ENCODE data around the gene NKIRAS1.

- PRO-cap: unidirectional peak, plus-strand start at chr3:16377184
Observed at GRCh38 chr3:16377097-16377709, 112.2 kb downstream of the OXNAD1 start.

GRCh38 chr3:16377830-16378326 lies 112.9 kb downstream of the OXNAD1 start:
- PRO-cap: no peak

DNA sequence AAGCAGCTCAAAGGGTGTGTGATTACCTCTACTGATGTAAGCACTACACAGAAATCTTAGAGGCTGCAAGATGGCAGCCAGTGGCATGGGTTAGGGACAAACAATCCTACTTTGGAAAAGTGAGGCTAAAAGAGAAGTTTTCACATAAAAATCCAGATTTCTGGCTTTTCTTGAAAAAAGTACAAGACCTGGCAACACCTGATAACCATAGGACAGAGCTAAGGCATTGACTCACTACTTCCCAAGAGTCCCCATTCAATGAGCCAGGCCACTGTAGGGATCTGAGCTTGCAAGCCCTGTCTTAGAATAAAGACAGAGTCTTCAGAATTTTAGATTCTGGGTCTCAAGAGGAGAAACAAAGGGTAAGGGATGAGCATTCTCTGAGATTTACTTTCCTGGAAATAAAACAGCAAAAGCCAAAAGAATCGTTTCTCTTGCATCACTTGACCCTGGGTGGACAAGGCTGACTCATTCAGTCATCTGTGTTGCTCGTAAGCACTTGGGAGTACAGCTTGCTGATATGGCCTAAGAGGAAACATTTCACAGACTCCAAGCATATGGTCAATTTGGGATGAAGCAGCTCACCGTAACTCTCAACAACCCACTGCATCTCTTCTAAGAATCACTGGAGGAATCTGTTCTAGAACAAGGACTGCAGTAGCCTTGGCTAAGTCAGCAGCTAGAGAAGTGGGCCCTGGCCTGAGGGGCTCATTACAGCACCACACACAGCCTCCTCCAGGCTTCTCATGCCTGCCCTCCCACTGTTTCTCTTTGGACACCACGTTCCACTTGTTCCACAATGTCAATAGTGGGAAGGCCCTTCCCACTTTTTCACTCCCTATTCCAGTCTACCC lies 86.2 kb downstream of the RFTN1 start:
- PRO-cap: no peak

GRCh38 chr3:16515652-16516418 lies 2.3 kb upstream of the RFTN1 start:
- PRO-cap: no peak

GRCh38 chr3:16516419-16517001 lies 3.0 kb upstream of the RFTN1 start:
- PRO-cap: no peak

DNA sequence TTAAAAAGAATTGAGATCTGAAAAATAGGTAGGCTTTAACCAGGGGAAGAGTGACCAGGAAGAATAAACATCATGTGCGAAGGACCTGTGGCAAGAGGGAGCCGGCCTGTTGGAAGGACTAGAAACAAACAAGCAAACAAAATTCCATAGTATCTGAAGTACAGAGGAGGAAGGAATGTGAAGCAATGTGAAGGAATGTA lies 84.5 kb upstream of the PLCL2 start:
- PRO-cap: no peak

GRCh38 chr3:17300389-17300909 lies 415.7 kb downstream of the PLCL2 start:
- PRO-cap: no peak

- PRO-cap: no peak
Observed at GRCh38 chr3:18440499-18440900, 15.4 kb upstream of the SATB1 start.

DNA sequence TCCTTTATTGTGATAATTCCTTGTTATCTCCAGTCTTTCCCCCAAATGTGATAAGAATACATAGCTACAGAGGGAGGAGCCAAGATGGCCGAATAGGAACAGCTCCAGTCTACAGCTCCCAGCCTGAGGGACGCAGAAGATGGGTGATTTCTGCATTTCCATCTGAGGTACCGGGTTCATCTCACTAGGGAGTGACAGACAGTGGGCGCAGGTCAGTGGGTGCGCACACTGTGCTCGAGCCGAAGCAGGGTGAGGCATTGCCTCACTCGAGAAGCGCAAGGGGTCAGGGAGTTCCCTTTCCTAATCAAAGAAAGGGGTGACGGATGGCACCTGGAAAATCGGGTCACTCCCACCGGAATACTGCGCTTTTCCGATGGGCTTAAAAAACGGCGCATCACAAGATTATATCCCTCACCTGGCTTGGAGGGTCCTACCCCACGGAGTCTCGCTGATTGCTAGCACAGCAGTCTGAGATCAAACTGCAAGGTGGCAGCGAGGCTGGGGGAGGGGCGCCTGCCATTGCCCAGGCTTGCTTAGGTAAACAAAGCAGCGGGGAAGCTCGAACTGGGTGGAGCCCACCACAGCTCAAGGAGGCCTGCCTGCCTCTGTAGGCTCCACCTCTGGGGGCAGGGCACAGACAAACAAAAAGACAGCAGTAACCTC lies 91.0 kb upstream of the SATB1 start:
- PRO-cap: unidirectional peak, plus-strand start at position 252 of the sequence

DNA sequence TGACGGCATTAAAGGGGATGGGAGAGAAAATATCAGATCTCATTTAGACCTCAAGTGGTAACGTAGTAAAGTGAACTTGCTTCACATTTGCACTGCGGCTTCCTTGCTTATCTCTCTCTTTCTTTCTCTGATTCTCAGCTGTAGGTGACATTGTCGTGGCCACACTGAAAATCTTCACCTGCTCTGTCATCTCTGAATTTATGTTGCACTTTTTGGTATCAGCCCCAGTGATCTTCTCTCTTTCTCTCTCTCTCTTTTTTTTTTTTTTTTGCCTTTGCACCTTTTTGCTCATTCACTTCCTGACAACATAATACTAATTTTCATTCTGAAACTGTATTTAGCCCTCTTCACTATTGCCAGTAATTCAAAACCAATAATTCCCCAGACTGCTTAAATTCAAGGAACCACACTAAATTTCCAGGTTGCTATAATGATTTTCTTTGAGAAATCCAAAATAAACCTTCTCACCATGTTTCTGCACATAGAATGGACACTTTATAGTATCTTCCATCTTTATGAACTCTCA lies 254.2 kb upstream of the SATB1 start:
- PRO-cap: no peak

DNA sequence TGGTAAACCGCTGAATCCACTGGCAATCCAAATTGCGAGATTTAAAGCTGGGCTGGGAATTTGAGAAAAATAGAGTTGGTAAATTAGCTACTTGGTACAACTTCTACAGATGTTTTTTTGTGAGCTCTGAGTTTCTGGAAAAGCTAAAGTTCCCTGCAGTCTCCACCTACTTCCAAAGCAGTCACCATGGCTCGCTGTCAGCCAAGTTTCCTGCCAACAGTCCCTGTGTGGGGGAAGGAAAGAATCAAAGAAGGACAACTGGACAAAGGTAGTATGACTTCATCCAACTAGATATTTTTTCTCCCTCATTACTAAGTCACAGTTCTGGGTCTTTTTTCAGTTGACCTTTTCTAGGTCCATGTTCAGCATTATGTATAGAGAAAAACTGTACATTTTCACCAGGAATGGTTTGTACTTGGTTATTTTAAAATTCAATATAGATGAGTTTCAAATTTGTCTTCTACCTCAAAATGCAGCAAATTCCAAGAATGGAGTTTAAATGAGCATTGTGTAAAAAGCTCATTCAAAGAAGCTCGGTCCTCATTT lies 105.4 kb downstream of the ZNF385D start:
- PRO-cap: no peak

- PRO-cap: no peak
Observed at GRCh38 chr3:23392594-23393741, 189.8 kb downstream of the UBE2E2 start.

DNA sequence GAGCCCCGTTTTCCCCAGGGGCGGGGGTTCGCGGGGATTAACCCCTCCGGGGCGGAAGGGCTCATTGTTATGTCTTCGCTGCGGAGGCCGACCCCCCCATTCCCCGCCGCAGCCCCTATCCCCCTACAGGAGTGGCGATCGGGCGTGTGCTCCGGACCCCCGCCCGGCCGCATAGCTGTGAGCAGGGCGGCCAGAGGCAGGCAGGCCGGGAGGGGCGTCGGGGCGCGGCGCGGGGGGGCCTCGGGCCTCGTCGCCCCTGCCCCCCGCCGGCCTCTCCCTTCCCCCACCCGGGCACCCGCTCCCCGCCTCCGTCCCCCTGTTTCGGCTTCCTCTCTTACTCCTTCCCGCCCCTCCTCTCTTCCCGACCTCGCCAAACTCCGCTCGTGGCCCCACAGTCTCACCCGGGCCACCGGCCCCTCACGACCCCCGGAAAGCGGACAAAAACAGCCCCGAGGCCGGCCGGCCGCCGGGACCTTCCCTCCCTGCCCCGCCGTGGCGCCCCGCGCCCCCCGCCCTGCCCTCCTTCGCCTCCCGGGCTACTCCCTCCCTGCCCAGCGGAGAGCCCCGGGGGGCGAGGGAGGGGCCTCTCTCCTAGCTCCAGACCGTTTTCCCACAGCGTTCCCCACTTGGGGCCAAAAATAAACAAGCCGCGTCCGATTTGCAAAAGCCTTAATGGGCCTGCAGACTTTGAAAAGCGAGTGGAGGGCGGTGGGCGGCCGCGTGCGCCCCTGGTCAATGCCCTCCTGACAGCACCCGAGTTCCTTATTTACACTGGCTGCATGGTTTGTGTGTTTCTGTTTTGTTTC lies 866 bp downstream of the UBE2E1 start:
- PRO-cap: bidirectional peak, plus-strand start at position 361 of the sequence, minus-strand start at position 176 of the sequence; bidirectional peak, plus-strand start at position 688 of the sequence, minus-strand start at position 508 of the sequence

DNA sequence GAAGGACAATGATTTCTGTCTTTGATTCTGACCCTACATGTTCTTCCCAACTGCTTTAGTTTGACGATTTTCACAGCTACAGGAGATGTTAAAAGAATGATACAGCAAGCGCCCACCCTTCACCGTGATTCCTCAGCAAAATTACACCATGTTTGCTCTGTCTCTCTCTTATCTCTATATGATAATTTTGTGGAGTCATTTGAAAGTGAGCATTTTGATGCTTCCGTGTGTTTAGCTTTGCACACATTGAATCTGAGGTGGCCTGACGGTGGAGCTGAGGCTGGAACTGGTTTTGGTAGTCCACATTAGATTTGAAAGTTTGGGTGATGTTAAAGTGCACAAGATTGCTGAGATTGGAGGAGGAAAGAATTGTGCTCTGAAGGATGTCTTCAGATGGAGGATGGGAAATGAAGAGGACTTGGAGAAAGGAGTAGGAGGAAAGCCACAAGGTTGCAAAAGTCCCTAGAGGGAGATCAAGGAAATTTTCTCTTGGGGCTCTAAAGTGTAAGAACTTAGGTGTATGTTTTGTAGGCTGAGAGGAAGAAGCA lies 12.7 kb downstream of the UBE2E1 start:
- PRO-cap: no peak

GRCh38 chr3:23820638-23821578 lies 15.2 kb downstream of the UBE2E1 start:
- PRO-cap: no peak

GRCh38 chr3:23859100-23859557 lies 53.4 kb downstream of the UBE2E1 start:
- PRO-cap: no peak

- PRO-cap: bidirectional peak, plus-strand start at chr3:23917148, minus-strand start at chr3:23916862
Observed at GRCh38 chr3:23916307-23917344, at the start of gene NKIRAS1. Gene NKIRAS1 (minus strand): TSS chr3:23916990.

GRCh38 chr3:24453668-24454198 lies 40.9 kb downstream of the THRB start:
- PRO-cap: no peak

GRCh38 chr3:24505664-24505991 lies 11.0 kb upstream of the THRB start:
- PRO-cap: no peak

- PRO-cap: unidirectional peak, minus-strand start at chr3:24519396
Observed at GRCh38 chr3:24519023-24519729, 24.5 kb upstream of the THRB start.